Urinary bladder (tissue), 3 donors: ENCODE measurements around a stretch of chr4.

- PRO-cap: no peak
- RAMPAGE, long total RNA: no peak
These were observed 1.6 kb downstream of the PROM1 start for GRCh38 chr4:16081916-16082842.

GRCh38 chr4:16234029-16234720 is 7.9 kb upstream of the TAPT1 start:
- PRO-cap: no peak
- RAMPAGE, long total RNA: no peak

- PRO-cap: no peak
- RAMPAGE, long total RNA: no peak
These were observed 30.1 kb upstream of the TAPT1 start for GRCh38 chr4:16256200-16257004.

DNA sequence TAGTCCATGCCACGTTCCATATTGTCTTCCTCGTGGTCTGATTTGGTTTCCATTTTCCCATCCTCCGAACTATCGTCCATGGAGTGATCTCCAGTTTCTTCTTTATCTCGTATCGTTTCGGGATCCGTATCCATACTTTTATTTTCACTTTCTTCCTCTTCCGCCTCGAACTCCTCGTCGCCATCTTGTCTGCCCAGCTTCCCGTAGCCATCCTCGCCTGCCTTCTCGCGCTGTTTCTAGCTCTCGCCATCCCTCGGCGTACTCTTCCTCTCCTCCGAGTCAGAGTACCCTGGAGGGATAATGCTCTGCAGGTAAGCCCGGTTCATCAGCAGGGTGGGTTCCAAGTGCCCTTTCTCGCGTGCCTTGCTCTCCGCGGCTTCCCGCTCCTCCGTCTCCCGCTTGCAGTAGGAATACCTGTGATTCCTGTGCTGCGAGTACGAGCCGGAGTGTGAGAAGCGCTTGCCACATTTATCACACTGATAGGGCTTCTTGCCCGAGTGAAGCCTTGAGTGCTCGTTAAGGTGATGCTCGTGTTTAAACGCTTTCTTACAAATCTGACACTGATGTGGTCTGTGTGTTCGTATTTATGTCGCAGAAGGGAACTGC is 134.5 kb upstream of the TAPT1 start:
- PRO-cap: no peak
- RAMPAGE, long total RNA: no peak

DNA sequence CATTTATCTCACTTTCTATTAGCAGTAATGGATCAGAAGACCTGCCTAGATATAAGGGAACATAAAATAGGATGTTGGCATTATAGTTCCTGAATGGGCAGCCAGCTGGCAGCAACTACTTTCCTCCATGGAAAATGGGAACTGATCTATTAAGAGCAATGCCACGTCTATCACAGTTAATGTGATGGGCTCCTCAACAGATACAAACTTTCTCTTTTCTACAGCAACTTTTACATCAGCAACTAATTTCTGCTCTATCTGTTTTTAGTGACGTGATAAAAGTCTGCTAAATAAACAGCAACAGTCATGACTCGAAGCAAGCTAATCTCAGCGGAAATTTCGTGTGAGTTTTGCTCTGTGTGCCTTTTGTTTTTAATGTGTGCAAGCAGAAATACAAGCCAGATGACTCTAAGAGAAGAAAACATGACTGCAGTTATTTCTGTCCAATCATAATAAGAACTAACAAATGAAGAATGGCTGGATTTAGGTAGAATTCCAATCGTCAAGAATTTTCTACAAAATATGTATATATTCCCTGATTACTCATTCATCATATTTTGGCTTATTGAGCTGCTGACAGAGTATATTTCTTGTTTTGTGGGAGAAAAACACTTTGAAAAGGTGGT is 214.4 kb downstream of the LDB2 start:
- PRO-cap: no peak
- RAMPAGE, long total RNA: no peak

- PRO-cap: bidirectional peak, plus-strand start at chr4:16820607, minus-strand start at chr4:16820422
- RAMPAGE, long total RNA: no peak
These were observed 78.1 kb downstream of the LDB2 start for GRCh38 chr4:16820144-16820847.

- PRO-cap: no peak
- RAMPAGE, long total RNA: no peak
These were observed 235.1 kb downstream of the QDPR start for GRCh38 chr4:17276775-17277211.

GRCh38 chr4:17490550-17491163 is 21.2 kb downstream of the QDPR start:
- PRO-cap: no peak
- RAMPAGE, long total RNA: no peak

- PRO-cap: no peak
- RAMPAGE, long total RNA: no peak
These were observed 13.7 kb downstream of the QDPR start for GRCh38 chr4:17498087-17498723.

GRCh38 chr4:17535917-17536276 is 20.9 kb downstream of the CLRN2 start:
- PRO-cap: no peak
- RAMPAGE, long total RNA: no peak

GRCh38 chr4:17550503-17550908 is 26.5 kb upstream of the LAP3 start:
- PRO-cap: no peak
- RAMPAGE, long total RNA: no peak

GRCh38 chr4:17622846-17623439 is 8.5 kb downstream of the MED28 start:
- PRO-cap: no peak
- RAMPAGE, long total RNA: no peak

DNA sequence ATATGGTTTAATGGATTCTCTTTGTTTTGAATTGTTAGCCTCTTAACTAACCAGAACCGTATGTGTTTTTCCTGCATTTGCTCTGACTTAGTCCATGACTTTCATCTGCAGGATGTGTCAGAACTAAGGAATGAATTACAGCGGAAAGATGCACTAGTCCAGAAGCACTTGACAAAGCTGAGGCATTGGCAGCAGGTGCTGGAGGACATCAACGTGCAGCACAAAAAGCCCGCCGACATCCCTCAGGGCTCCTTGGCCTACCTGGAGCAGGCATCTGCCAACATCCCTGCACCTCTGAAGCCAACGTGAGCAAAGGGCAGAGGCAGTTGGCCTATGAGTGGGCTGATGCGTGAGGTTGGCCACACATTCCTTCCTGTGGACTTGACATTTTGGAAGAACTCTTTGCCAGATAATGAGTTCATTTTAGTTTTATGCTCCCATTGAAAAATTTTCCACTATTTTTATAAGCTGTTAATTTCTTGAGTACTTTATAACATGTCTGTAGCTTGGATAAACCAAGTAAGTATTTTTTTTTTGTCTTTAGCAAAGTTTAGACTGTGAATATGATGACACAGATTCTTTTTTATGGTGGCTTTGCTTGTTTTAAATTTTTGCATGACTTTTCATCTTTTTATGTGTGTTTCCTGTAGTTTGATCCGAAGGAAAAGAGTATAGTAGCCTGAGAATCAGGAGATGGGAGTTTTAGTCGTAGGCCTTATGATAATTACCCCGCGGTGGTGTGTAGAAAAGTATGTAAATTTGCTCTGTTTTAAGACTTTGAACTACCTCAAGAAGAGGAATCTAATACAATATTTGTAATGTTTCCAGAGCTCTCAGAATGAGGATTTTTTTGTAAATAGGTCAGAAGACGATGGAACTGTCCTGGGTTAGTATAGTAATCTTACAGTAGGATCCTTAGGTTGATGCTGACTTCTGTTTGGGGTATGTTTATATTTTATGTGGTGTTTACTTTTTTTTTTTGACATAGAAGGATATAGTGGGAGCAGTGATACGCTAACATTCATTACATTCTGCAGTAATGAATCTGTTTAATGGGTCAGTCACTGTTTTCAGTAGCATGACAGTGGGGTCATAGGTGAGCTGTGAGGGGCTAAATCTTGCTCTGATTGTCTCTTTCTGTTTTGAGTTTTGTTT is 9.4 kb downstream of the MED28 start:
- PRO-cap: no peak
- RAMPAGE, long total RNA: no peak

DNA sequence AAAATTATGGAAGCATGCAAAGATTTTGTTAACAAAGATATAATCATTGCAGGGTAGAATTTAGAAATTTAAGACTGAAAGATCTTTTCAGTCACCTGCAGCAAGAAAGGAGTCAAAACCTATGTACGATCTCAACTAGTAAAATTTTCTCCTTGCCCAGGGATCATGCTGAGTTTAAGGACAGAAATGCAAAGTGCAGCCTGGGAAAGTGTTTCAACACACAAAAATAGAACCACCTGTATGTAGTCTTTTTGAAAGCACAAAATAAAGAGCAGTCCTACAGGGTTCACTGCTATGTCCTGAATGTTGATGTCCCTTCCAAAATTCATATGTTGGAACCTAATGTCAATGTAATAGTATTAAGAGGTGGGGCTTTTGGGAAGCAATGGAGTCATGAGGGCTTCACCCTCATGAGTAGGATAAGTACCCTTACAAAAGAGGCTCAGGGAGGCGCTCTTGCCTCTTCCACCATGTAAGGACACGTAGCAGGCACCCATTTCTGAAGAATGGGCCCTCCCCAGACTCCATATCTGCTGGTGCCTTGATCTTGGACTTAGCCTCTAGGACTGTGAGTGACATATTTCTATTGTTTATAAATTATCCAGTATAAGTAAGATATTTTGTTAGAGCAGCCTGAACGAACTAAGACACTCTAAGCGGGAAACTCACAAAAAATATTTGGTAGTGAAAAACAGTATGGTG is 15.7 kb downstream of the MED28 start:
- PRO-cap: no peak
- RAMPAGE, long total RNA: no peak

- PRO-cap: no peak
- RAMPAGE, long total RNA: no peak
These were observed 795.9 kb upstream of the SLIT2 start for GRCh38 chr4:19455754-19456161.

GRCh38 chr4:19694031-19694641 is 557.6 kb upstream of the SLIT2 start:
- PRO-cap: no peak
- RAMPAGE, long total RNA: no peak

GRCh38 chr4:20110182-20110613 is 141.5 kb upstream of the SLIT2 start:
- PRO-cap: no peak
- RAMPAGE, long total RNA: no peak

- PRO-cap: no peak
- RAMPAGE, long total RNA: no peak
These were observed 117.0 kb downstream of the ADGRA3 start for GRCh38 chr4:22398640-22399440.

DNA sequence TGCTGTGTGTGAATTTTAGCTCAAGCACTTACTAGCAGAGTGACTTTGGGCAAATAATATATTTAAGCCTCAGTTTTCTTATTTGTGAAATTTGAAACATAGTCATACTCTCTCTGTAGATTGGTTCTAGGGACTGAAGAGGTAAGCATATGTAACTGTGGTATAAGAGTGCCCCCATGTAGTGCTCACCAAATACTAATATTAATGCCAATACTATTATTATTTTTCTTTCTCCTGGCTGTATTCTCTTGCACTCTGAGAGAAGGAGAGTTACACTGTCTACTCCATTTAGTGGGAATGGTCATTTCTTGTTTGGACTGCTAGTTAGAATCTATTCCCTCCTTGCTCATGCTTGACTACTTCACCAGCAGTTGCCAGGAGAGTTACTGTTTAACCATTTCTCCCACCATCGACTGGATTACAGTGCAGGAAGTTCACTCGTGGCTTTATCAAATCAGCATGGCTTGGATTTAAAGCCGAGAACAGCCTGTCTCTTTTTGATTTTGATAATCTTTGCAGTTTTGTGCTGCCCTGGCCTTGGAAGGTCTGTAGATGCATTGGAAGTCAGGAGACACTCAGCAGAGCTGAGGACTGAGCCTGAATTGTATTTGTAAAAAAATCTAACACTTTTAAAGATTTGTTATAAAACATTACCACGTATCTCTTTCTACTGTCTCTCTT is 180.0 kb upstream of the ADGRA3 start:
- PRO-cap: no peak
- RAMPAGE, long total RNA: no peak

GRCh38 chr4:23818935-23819671 is 70.7 kb downstream of the PPARGC1A start:
- PRO-cap: no peak
- RAMPAGE, long total RNA: no peak